Frontal cortex (tissue), 2 donors: ENCODE measurements around the genes MAN1A1 and TBC1D32.

DNA sequence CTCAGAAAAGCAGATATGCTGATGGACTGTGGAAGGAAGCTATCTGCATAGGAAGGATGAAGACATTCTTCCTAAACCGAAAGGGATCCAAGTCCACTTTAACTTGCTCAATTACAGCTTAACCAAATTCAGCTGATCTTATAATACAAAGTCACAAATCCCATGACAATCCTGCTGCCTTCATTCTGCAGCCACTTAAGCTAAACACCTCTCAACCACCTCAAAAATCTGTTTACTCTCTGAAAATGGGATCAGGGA is 2.6 kb downstream of the MAN1A1 start:
- RAMPAGE, long total RNA = no peak

DNA sequence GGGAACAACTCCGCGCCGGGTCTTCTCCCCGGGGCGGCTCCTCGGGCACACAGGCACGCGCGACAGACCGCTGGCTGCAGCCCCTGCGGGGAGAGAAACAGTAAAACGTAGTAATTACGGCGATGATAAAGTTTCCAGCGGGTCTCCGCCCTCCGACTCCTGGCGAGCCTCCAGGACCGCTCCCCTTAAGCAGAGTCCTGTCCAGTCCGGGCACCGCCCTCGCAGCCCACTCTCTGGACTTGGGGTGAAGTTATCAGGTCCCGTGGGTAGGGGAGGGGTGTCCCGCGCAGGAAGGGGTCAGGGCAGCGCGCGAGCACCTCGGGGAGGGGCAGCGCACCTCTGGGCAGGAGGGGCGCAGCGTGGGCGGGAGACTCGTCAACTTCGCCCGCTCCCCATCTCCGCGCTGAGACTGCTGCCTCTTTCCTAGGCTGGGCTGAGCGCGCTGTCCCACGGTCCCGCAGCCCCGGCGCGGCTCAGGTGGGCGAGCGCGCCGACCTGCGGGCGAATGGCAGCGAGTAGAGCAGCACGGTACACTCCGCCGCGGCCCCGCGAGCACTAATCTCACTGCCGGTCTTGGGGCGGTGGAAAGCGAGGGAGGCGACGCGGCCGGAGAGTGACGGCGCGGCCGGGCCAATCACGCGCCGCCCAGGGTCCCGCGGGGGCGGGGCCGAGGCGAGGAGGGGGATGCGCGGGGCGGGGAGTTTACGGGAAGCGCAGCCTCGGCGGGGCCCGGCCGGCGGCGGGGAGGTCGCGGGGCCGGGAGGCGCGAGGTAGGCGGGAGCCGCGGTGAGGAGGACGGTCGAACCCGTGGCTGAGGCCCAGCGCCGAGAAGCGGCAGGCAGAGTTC is at the start of gene MAN1A1:
TSS of gene MAN1A1 (minus strand) at position 557 of the 847 bp plus-strand sequence.
- RAMPAGE, long total RNA = no peak

GRCh38 chr6:121334282-121335114 is at the start of gene TBC1D32:
Gene TBC1D32 (minus strand): TSS chr6:121334480.
- RAMPAGE, long total RNA = no peak

- RAMPAGE, long total RNA = no peak
Observed at GRCh38 chr6:121780775-121781407, 345.4 kb downstream of the GJA1 start.

DNA sequence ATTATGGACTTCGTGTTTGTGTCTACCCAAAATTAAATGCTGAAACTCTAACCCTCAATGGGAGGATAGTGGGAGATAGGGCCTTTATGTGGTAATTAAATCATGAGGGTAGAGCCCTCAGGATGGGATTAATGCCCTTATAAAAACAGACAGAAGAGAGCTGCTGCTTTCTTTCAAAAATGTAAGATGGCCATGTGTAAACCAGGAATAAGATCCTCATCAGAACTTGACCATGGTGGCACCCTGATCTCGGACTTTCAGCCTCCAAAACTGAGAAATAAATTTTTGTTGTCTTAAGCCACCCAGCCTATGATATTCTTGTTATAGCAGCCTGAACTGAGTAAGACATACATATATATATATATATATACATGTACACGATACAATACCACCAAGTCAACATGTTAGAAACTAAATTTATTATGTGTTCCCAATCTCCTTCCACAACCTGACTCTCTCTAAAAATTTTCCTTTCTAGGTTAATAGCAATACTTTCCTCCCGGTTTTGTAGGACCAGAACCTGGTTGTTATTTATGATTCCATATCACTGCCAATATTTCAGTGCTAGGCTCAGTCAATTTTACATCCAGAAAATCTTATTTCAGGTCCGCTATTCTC is 14.0 kb downstream of the SERINC1 start:
- RAMPAGE, long total RNA = no peak

- RAMPAGE, long total RNA = no peak
Observed at GRCh38 chr6:122610610-122611238, 519 bp downstream of the PKIB start.

DNA sequence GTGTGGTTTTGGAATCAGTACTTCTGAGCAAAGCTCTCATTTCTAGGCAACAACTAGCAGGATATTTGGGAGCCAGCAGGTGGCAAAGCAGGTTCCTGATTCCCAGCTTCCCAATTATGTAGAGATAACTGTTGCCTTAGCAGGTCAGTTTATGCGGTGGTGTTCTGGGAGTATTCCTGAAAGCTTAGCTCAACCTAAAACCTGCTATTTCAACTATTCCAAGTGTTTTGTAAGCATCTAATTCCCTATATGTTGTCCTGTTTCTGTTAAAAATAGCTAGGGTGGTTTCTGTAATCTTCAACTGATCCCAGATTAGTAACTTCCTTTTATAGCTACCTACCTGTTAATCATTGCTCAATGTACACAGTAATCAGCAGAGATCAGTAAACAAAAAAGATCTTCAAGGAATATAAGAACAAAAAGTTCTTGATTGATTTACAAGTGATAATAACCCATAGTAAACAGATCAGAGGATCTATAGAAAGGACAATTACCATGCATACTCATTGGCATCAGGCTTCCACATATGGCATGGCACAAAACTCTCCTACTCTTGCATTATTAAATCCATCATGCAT is 8.4 kb upstream of the FABP7 start:
- RAMPAGE, long total RNA = no peak

DNA sequence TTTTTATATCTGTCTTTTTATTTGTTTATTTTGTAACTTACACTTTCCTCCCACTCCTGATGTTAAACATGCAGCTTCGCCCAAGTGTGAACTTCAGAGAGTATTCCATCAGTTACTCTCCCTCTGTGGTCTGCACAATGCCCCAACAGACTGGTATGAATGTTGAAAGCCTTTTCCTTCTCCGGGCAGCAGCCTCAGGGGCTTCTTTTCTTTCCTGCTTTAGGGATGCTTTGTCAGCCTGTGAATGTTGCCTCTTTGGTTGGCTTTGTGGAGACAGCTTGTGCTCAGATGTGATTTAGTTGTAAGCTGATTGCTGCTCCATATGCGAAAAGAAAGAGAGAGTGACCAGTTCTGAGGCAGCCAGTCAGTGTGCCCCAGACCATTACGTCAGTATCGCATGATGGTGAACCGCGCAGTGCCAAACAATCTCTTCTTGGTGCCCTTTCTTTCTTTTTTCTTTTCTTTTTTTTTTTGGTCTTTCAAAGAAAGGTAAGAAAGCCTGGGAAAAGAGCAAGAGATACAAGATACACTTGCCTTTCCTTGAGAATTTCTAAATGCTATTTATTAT is 44.1 kb downstream of the SMPDL3A start:
- RAMPAGE, long total RNA = no peak

DNA sequence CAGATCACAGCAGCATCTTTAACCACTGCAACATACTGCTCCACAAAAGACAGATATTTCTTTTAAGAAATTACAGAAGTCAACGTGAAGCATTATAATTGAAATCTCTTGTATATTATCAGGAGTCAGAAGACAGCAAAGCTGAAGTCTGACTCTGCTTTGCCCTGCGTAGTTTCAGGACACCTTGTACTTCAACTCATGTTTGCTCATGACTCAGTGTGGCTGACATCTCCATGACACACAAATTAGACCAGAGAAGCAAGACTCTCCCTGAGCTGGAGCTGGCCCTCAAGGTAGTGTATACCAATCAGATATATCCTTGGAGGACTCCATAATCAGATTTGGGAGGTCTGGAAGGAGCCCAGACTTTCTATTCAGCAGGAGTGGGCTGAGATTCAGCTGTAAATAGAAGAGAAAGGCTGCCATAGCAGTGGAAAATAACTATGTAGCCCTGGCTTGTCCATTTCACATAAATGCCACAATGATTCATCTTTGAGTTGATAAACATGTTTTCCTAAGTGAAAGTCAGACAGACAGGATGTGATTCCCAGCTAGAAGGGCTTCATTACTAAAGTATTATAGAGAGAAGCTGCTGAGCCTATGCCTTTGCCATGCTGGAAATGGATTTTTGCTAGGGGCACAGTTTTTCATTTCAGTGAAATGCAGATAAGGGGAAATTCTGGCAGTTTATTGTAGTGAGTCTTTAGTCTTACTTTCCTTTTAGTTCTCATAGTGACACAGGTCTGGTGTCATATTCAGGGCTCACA is 95.1 kb downstream of the CLVS2 start:
- RAMPAGE, long total RNA = no peak

DNA sequence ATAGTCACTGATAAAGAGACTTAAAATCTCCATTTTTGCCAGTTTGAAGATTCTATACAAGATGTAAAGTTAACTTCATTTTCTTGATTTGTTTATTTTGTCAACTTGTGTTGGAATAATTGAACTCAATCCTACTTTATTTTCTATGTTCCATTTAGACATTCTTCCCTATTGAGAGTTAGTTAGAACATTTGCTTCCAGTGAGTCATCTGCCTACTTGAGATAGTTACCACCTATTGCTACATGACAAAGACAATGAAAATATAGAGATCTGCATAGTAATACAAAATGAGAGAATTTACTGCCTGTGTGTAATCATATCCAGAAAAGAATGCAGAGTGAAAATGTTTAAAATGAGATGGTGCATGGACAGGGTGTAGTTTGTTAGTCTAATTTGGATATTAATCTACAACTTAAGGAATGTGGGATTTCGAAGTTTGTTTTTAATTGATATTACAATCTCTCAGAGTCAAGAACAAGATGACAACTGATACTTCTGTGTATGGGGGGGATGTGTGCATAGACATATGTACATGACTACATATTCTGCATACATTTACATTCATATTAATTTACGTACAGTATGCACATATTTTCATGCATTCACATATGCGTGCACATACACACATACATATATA is 420.0 kb downstream of the NKAIN2 start:
- RAMPAGE, long total RNA = no peak

DNA sequence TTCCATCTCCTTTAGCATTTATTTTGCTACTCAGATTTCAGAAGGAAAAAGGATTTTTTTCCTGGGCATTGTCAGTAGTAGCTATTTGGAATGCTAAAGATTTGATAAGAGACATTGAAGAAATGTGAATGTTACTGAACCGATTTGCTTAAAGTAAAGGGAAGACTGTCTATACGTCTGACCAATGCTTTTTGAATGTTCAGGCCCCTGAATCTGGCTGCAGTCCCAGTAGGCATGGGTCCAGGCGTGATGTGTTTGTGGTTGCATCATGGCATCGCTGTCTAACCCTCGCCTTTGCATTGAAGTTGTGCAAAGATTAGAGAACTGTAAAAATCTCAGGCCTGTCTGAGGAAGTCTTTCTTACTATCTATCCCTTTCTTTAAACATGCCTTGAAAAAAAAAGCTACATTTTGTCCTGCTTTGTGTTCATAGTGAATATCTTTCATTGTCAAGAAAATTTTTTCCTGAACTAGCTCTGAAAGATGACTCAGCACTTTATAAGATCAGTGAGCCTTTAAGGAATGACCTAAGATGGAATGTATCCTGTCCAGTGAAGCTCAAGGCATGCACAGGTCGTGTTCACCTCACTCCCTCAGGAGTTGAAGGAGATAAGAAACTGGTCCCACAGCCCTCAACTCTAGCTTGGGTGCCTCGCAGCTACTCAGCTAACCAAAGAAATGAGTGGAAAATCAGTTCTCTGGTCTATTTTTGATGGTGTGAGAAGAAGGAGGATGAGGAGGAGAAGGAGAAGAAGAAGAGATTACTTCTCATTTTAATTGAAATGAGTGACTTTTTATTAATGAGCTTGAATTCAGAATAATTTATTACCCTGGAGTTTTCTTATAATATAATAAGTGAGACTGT is 48.5 kb downstream of the TPD52L1 start:
- RAMPAGE, long total RNA = no peak

DNA sequence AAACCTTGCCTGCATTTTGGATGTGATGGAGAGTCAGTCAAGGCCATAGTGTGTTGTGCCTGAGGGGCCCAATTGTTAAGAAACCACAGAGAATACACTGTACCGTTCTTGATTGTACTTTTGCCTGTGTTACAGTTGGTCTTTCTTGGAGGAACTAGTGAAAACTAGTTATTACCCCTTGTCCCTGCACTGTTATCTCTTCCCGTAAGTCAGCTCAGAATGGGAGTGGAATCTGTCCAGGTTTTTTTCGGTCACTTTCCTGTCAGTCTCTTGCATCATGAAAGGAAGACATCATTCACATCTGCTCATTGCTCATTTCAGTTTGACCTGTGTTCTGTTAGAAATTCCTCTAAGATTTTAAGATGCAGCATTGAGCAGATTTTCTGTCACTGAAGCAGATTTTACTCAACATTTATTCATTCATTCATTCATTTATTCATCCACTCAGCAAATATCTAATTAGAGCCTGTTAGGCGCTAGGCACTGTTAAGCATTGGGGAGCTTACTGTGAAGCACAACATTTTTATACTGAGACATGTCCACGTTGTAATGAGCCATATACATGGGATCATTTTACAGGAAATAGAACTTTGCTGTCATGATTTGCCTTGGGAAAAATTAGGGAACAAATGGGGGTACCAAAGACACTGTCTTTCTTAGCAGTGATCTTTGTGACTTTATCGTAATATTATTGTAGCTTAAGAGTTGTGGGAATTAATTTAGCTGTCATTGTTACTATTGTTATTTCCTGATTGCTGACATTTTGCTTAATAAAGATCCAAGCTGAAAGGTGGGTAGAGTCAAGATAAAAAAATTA is 33.1 kb upstream of the HINT3 start:
- RAMPAGE, long total RNA = no peak

DNA sequence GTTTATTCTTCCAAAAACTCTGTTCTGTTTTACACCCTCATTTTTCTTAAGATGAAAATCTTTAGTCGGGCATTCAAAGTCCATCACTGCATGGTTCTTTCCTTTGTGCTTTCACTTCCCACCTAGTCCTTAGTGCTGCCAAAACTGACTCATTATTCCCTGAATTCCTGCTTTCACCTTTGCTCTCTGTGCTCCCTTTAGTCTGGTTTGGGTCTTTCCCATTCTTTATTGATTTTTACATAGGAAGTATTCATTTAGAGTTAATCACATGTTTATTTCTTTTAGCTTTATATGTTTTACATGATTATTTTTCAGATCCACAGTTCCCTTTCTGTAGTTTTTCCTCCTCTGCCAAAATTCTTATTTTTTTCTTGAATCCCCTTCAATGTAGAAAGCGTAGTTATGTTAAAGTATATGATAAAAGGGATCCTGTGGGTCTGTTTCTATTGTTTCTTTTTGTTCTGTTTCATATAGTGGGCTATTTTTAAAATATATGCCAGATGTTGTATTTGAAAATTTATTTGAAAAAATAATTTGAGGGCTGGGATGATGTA is 3.5 kb downstream of the TRMT11 start:
- RAMPAGE, long total RNA = no peak

- RAMPAGE, long total RNA = no peak
Observed at GRCh38 chr6:126050985-126051740, 64.8 kb downstream of the TRMT11 start.

- RAMPAGE, long total RNA = no peak
Observed at GRCh38 chr6:126076907-126077771, 90.8 kb downstream of the TRMT11 start.

- RAMPAGE, long total RNA = no peak
Observed at GRCh38 chr6:126095601-126096168, 109.3 kb downstream of the TRMT11 start.

- RAMPAGE, long total RNA = no peak
Observed at GRCh38 chr6:127267006-127268085, 682 bp downstream of the RNF146 start.

- RAMPAGE, long total RNA = no peak
Observed at GRCh38 chr6:128371200-128371783, 149.1 kb downstream of the PTPRK start.

DNA sequence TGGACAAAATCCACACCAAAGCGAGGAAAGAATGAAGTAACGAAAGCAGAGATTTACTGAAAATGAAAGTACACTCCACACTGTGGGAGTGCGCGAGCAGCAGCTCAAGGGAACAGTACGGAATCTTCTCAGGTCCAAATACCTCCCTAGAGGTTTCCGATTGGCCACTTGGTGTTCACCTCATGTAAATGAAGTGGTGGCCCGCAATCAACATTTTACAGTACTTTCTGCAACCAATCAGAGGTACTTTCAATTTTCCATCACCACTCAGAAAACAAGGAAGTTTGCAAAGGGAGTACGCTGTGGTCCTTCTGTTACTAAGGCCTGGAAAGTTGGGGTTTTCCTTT is 122.4 kb downstream of the PTPRK start:
- RAMPAGE, long total RNA = no peak

DNA sequence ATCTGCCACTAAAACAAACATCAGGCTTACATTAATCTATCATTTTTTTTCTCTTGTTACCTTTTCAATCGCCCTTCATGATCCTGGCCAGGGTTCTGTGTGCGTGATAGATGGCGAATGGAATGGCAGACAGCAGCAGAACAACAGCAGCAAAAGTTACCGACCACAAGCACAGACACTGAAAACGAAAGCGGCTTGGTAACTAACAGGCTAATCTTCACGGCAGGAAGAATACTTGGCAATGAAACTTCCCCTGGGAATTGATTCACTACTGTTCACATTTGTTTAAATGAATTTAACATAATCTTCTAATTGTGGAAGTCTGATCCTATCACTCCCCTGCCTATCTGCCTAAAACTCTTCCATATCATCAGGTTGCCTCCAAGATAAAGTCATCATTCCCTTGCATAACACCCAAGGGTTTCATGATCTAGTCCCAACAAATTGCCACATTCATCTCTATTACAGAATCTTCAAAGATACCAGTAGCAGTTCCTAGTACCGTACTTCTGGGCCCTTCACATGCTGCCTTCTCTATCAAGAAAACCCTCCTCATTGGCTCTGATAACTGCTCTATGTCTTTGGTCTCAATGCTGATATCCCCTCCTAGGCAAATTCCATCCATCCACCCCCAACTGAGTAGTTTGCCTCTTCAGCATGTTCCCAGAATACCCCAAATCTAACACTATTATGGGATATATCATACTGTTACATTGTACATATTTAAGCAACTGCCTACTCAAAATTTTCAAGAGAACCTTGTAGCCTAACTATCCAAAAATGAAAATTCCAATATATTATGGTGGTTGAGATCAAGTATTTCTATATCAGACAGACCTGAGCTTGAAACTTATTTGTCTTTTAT is 28.5 kb downstream of the PTPRK start:
- RAMPAGE, long total RNA = no peak